ENCODE measurements around a stretch of chr10.

GRCh38 chr10:124560039-124561058 lies 98.7 kb downstream of the LHPP start:
- PRO-cap = no peak

DNA sequence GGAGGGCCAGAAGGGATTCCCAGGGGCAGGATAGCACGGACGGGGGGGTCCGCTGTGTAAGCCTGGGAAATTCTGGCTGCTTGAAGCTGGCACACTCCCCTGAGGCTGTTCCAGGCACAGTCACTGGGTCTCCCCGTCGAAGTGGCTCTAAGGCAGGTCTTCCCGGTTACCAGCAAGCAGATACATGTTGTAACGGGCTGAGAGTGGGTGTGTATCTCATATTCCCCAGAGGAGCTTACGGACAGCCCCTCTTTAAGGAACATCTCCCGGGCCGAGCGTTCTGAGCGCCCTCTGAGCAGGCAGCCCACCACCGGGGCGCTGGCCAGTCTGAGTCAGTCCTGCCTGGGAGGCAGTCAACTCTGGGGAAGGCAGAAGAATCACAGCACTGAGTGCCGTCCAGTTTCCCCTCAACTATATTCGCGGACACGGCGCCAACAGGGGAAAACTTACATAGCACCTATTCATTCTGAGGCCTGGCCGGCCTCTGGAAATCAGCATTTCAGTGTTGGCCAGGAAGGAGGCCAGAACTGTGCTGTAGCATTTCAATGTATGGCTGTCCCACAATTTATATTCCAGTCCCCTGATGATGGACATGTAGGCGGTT lies 117.4 kb downstream of the LHPP start:
- PRO-cap = no peak

DNA sequence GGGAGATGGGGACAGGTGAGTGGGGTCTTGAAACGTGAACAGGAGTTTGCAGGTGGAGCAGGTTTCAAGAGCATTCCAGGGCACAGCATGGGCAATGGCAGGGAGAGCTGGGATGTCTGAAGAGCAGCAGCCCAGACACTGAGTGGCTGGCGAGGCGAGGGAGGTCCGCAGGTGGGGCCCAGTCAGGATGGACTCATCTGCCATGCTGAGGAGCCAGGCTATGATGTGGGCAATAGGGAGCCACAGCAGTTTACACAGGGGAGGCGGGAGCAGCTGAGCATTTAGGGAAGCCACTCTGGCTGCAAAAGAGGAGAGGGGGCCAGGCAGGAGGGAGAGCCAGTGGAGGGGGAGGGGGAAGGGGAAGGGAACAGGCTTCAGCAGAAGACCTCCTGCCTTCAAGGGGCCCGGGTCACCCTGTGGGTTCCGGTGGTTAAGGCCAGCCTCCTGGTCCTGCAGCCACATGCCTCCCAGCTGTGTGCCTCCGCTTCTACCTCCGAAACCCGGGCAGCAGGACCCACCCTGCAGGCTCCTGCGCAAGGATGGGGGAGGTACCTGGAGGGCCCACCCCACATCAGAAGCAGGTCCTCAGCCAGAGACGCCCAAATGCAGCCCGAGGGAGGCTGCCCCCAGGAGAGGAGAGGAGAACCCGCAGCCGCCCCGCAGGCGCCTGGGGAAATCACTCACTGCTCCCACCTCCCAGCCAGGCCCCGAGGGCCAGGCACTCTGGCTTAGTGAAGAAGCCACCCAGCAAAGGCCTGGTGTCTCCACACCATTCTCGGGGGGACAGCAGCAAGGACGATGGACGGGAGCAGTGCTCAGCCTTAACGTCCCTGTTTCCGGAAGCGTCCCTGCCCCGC lies 138.4 kb downstream of the FAM53B start:
- PRO-cap = no peak

- PRO-cap = no peak
Observed at GRCh38 chr10:124629365-124630053, 114.7 kb downstream of the FAM53B start.

DNA sequence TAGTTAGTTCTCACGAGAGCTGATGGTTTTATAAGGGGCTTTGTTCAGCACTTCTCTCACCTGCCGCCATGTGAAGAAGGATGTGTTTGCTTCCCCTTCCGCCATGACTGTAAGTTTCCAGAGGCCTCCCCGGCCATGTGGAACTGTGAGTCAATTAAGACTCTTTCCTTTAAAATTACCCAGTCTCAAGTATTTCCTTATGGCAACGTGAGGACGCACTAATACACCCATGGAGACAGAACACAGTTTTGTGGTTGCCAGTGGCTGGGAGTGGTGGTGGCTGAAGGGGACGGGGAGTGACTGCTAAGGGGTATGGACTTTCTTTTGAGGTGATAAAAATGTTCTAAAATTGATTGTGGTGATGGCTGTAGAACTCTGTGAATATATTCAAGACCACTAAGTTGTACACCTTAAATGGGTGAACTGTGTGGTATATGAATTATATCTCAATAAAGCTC lies 109.7 kb downstream of the FAM53B start:
- PRO-cap = no peak

DNA sequence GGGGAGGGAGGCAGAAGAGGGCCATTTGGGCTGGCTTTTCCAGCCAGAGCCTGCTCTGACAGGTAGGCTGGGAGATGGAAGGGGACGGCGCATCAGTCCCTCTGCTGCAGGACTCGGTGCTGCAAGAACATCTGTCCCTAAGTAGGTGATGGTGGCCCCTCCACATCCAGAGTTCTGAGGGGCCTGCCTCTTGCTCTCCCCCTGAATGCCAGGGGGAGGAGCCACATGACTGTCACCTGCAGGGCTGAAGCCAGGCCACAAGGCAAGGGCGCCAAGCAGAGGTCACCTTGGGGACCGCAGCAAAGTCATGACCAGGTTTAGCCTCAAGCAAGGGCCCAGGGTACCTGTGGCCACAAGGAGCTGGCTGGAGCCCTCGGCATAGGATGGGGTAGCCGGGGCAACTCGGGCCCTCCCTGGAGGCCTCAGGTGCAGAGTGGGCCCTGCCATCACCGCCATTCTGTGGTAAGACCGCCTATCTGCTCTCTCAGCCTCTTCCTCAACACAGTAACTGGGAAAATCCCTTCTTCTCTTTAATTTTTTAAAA lies 99.3 kb downstream of the FAM53B start:
- PRO-cap = no peak

DNA sequence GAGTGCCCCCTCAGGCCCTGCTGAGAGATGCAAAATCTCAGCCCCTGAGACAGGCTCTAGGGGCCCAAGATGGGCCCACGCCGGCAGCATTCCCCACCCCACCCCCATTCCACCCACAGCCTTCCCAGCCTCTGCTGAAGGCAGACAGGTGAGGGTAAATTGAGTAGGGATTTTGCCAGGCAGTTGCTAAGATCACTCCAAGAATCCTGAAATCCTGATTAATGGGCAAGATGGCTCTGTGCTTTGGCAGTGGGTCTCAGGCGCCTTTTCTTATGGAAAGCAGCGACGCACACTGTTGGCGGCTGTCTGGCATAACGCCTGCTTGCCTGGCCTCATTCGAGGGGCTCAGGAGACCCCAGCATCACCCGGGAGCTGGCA lies 98.8 kb downstream of the FAM53B start:
- PRO-cap = no peak

GRCh38 chr10:124700888-124701087 lies 43.4 kb downstream of the FAM53B start:
- PRO-cap = no peak

DNA sequence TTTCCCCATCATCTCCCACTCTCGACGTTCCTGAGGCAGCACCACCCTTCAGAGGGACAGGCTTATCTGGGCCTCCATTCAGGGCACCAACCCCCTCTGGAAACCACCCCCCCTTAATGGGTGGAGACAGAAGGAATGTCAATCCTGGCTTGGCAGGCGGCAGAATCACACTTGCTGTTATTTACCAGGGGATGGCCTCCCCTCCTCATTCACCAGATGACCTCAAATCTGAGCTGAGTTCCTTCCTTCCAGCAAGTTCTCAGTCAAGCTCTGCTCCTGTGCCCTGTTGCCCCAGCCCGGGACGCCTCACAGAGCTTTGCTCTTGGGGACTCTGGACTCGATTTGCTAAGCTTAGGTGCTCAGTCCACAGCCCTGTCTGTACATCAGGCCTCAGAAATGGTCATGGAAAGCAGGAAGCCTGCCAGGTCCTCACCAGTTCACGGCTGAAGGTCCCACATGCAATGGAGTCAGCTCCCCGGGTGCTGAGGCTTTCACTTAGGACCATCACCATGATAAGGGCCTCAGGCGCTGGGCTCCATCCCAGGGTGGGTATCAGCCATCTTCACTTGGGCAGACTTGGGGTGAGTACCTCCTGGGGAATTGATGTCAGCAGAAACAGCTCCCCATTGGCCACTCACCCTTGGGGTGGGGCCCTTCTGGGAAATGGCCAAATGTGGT lies 37.8 kb downstream of the FAM53B start:
- PRO-cap = unidirectional peak, plus-strand start at position 435 of the sequence

DNA sequence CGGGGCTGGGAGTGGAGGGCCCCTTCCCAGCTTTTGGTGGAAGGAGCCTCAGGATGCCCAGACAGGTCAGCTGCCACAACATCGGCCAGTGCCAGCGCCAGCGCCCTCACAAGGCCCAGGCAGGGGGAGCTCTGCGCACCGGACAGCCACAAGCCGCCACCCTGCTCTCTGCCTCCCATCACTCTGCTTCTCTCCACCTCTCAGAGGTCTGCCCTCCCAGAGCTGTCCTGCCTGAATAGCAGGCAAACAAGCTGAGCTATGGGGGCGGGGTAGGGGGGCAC lies 19.9 kb downstream of the FAM53B start:
- PRO-cap = no peak

GRCh38 chr10:124728317-124729034 lies 15.7 kb downstream of the FAM53B start:
- PRO-cap = no peak

DNA sequence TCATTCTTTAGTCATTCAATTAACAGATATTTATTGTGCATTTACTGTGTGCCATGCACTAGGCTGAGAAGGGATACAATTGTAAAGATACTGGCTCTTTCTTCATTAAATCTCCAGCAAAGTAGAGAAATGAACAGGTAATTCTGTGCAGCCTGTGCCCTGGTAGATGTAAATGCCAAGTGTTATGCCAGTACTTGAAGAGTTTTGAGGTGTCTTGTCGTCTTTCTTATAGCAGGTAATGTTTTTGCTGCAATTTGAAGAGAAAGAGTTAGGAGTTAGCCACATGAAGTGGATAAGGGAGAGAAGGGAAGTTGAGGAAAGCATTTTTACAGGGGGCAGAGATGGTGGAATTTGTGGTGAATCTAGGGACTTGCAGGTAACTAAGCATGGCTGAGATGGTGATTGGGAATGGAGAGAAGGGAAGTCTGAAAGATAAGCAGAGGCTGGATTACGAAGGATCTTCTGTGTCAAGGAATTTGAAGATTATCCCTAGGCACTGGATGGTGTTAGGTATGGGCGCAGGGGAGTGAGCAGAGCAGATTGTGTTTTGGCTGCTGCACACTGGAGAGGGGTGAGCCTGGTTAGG lies 25.2 kb downstream of the ZRANB1 start:
- PRO-cap = no peak

GRCh38 chr10:124997465-124998629 lies 30.0 kb downstream of the CTBP2 start:
- PRO-cap = no peak

- PRO-cap = no peak
Observed at GRCh38 chr10:125075622-125076644, 48.1 kb upstream of the CTBP2 start.

- PRO-cap = no peak
Observed at GRCh38 chr10:125081554-125082370, 53.9 kb upstream of the CTBP2 start.

GRCh38 chr10:125086541-125087200 lies 58.8 kb upstream of the CTBP2 start:
- PRO-cap = no peak

GRCh38 chr10:125092976-125094216 lies 65.5 kb upstream of the CTBP2 start:
- PRO-cap = no peak

- PRO-cap = unidirectional peak, plus-strand start at chr10:125125017
Observed at GRCh38 chr10:125124804-125125503, 97.1 kb upstream of the CTBP2 start.

- PRO-cap = no peak
Observed at GRCh38 chr10:125146706-125147759, 119.2 kb upstream of the CTBP2 start.

GRCh38 chr10:125719798-125720436 lies 408 bp downstream of the EDRF1 start:
- PRO-cap = no peak